Cytotoxic T cell (primary cell): ENCODE data around the genes CEP131, BAHCC1 and PCYT2.

- PRO-cap, 2 experiments: no peak in any of the 2 experiments
Measured at GRCh38 chr17:81090330-81090720, 55.4 kb downstream of the BAIAP2 start.

DNA sequence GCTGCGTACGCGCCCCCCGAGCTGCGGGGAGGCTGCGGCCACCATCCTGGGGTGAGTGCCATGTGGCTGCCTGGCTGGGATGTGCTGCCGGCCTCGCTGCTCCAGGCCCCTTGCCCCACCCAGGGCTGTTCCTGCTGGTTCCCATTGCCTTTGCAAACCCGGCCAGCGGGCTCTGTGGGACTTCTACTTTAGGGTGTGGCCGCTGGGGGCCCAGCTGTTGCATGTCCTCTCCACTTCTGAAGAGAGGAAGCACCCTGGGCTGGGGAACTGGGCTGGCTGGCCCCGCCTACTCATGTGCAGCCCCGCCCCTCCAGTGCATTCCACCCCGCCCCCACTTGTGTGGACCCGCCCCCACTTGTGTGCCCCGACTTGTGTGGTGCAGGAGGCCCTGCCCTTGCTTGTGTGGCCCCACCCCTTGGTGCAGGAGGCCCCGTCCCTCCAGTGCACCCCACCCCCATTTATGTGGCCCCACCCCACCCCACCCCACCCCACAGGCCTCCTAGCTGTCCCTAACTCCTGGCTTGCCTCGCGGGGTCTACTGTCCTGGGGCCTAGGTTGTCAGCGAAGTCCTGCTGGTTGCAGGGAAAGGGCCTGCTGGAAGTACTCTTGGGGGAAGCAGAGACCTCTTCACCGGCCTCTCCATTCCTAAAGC lies 55.9 kb downstream of the BAIAP2 start:
- PRO-cap, 2 experiments: no peak in any of the 2 experiments

GRCh38 chr17:81150392-81151141 lies 14.7 kb upstream of the PVALEF start:
- PRO-cap, 2 experiments: no peak in any of the 2 experiments

DNA sequence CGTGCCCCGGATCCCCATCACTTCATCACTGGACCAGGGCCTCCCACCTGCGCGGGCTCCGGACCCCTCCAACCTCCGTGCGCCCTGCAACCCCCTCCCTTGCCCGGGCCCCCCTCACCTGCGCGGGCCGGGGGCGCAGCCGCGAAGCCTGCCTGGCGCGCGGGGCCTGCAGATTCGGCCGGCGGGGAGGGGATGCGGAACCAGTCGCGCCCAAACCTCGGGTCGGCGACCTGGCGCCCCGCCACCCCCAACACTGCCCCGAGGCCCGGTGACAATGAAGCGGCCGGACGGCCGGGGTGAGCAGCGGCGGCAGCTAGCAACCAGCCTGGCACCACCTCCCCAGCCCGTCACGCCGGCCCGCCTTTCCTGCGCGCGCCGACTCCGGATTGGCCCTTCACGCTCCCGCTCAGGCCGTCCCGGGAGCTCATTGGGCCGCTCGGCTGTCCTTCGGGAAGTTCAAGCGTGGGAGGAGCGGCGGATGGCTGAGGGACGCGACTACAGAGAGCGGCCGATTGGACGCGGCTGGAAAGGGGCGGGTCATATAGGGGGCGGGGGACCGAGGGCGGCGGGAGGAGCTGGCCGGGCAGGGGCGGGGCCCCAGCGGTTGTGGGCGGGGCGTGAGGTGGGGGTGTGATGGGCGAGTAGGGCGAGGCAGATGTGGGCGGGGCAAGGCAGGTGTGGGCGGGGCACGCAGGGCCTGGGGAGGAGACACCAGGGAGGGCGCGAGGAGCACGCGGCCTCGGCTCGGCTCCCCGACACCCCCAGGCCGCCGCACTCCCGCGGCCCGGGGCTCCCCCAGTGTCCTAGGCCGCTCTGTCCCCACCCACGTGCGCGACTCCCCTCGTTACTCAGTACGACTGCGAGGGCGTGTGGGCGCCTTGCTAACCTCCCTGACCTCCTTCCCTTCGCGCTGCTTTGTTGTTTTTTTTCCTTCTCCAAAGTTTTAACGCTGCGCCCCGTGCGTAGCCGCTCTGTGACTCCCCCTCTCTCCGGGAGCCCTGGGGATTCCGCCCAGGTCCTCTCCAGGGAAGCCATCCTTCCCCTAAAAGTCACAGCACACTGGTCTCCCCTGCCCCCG lies at the start of gene CEP131:
TSS of gene CEP131 (minus strand) at position 315 of the 1,078 bp plus-strand sequence.
- PRO-cap, 2 experiments: no peak in any of the 2 experiments

GRCh38 chr17:81234897-81235898 lies 3.7 kb downstream of the TEPSIN start:
- PRO-cap, 2 experiments: no peak in any of the 2 experiments

DNA sequence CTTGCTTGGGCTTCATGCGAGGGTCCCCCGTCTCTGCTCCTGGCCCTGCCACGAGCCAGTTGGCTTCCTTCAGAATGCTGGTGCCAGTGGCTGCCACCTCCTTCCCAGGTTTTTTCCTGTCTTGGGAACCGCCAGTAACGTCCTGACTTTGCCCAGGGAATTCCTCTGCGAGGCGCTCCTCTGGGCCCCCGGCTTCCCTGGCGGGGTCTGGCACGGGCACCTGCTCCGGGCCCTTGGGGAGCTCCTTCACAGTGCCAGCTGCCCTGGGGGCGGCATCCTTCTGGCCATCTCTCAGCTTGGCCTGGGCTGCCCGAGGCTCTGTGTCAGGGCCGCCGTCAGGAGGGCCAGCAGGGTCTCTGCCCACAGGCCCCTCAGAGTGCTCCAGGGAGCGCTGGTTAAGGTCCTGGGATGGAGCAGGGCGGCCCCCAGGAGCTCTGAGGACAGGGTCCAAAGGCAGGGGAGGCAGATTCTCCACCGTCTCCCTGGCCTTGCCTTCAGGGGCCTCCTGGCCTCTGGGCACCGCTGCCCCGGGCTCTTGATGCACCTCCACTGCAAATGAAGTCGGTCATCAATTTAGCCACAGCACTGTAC lies 7.1 kb downstream of the NDUFAF8 start:
- PRO-cap, 2 experiments: no peak in any of the 2 experiments

- PRO-cap, 2 experiments: no peak in any of the 2 experiments
Measured at GRCh38 chr17:81346567-81347272, 48.5 kb upstream of the BAHCC1 start.

DNA sequence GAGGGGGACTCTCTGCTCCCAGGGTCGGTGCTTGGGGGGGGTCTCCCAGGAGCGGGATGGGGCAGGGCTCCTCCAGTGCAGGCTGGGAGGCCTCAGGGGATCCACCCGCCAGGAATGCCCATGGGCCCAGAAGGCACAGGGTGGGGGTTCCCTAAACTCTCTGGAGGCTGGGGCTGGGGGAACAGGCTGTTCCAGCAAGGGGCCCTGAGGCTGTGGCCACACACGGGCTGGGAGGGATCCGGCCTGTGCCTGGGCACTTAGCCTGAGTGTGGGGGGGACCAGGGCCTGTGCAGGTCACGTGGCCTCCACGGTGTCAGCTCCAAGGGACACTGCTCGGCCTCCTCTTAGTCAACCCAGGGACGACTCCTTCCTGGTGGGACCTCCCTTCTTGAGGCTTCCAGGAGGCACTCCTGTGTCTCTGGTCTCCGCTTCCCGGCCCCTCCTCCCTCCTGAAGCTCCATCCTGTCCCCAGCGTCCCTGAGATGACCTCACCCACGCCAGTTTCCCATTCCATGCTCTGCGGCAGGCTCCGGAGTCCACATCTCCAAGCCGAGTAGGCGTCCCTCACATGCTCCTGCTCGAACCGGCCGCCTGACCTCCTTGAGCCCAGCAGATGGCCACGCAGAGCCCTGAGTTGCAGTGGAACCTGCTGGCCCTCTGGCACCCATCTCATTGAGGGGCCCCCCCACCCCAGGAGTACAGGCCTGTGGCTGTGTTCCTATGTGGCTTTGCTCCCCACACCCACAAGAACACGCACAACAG lies 23.0 kb upstream of the BAHCC1 start:
- PRO-cap, 2 experiments: no peak in any of the 2 experiments

GRCh38 chr17:81386280-81386849 lies 8.9 kb upstream of the BAHCC1 start:
- PRO-cap, 2 experiments: no peak in any of the 2 experiments

GRCh38 chr17:81393675-81394599 lies 1.3 kb upstream of the BAHCC1 start:
- PRO-cap, 2 experiments: no peak in any of the 2 experiments

GRCh38 chr17:81394799-81395746 lies at the start of gene BAHCC1:
Gene BAHCC1, plus strand, starts transcription at chr17:81395457.
- PRO-cap, 2 experiments: peak in 1 of 2 experiments; most common plus-strand start chr17:81395462 (in 1)

- PRO-cap, 2 experiments: no peak in any of the 2 experiments
Measured at GRCh38 chr17:81421000-81421614, 25.9 kb downstream of the BAHCC1 start.

DNA sequence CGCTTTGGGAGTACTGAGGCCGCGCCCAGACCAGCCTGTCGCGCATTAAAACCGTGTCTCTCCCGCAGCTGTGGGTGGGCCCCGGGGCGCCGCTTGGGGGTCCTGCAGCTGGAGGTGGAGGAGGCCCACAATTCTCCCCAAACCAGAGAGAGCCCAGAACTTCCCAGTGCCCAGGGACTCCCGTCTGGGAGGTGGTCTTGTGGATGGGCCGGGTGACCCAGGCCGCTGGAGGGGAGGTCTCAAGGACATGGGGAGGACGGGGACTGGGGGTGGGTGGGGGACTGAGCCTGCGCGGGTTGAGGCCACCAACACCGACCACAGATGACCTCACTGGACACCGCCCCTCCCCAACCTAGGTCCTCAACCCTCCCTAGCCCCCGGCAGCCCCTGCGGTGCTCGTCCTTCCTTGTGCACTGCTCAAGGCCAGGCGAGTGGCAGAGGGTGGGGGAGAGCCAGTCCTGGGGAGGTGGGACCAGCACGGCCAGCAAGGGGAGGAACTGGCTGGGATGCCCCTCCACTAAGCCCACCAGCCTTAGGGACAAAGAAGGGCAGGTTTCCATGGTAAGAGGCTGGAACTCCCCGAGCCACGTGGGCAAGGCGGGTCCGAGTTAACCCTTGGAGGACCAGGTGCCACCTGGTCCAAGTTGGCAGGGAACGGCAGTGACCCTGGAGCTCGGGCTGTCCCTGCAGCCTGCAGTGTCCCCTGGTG lies 9.0 kb downstream of the FSCN2 start:
- PRO-cap, 2 experiments: no peak in any of the 2 experiments

GRCh38 chr17:81613086-81613726 lies 23.7 kb downstream of the NPLOC4 start:
- PRO-cap, 2 experiments: no peak in any of the 2 experiments

GRCh38 chr17:81689233-81689432 lies 5.3 kb downstream of the HGS start:
- PRO-cap, 2 experiments: no peak in any of the 2 experiments

GRCh38 chr17:81702220-81703154 lies 680 bp upstream of the MRPL12 start:
- PRO-cap, 2 experiments: peak in 2 of 2 experiments; most common plus-strand start chr17:81703071 (in 2); most common minus-strand start chr17:81703073 (in 2)

DNA sequence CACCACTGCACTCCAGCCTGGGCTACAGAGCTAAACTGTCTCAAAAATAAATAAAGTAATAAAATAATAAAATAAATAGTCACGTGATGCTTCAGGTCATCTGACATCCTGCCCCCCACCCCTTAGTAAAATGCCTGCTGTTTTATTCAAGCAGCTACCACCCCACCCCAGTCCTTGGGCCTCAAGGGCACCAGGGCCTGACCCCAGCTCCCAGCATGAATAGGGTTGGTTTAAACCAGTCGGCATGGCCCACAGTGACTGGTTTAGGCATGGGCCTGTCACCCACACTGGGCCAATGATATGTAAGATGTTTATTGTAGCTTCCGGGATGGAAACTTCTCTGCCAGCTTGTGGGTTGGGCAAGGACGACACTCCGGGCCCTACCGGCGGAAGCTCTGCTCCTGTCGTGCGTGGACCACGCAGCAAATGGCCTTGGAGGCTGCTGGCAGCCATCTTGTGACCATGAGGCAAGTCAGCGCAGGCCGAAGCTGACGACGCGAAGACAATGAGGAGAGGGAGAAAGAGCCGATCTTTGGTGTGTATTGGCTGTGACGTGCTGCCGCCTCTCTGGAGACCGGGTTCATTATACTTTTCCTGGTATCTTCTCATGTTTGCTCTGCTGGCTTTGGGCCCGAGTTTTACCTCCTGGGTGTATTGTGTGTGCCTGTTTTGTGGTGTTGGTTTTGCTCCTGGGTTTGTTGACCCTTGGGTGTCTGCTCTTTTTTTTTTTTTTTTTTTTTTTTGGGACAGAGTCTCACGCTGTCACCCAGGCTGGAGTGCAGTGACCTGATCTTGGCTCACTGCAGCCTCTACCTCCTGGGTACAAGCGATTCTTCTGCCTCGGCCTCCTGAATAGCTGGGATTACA lies 15.3 kb downstream of the SLC25A10 start:
- PRO-cap, 2 experiments: no peak in any of the 2 experiments

DNA sequence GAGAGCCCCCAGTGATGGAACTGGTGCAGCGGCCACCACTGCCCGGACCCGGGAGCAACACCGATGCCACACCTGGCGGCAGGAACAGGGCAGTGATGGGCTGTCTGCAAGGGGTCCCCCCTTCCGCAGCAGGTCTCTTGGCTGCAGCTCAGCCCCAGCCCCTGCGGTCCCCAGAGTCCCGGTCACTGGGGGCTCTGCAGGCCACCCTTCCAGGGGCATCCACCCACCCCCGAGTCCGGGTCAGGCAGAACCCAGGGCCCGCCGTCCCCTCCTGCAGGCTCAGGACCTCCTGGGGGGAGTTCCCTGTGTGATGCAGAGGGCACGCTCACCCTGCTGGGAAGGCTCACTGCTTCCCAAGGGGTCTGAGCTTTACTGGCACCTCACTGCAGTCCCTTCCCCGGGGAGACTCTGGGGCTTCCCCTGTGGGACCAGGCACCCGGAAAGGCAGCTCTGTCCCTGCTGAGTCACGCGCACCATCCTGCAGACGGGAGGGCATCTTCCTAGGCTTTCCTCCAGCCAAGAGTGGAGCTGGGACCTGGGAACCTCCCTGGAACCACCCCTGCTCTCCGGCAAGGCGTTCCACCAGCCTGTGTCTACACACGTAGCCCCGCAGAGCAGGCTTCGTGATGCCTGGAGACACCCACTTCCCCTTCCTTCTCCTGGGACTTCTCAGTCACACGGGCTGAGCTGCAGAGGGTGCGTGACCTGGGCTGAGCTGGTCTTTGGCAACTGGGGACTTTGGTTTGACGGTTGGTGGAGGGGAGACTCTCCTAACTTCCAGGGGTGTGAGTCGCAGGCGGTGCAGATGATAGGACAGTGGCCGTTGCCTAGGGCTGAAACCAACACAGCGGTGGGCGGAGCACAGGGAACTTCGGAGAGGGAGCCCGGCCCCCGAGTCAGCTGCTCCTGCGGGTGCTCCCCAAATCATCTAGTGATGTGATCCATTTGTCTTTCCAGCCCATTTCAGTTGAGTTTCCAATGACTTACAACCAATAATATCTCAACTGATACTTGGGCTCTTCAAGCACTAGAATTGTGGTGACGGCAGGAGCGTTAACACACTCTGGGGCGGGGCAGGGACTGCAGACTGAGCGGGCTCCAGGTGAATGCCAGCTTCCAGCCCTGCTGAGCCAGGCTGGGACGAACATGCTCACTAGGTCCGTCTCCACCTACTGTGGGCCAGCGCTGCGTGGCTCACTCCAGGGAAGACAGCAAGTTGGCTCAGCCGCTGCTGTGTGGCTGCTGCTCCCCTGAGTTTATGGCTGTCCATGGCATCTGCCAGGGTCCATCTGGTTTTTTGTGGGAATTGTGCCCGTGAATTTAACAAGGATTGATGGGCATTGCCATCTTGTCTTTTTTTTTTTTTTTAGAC lies 23.6 kb downstream of the SLC25A10 start:
- PRO-cap, 2 experiments: no peak in any of the 2 experiments

DNA sequence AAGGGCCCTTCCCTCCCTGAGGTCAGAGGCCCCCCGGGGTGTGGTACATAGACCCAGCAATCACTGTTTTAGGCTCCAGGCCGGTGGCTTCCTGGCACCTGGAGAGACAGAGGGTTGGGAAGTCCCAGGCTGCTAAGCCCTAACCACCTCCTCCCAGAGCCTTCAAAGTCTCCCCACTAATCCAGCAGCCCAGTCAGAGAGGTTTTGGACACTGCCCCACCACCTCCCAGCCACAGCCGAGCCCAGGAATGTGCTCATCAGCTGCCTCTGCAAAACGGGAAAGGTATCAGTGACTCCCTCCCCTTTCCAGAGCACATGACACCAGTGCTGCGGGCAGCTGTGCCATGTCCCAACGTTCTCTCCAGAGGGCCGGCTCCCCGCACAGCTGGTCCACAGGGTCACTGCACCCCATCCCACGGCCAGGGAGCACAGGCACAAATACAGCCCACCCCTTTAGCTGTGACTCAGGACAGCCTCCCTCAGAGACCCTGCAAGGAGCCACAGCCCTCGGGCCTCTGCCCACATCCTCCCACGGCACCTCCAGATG lies 5.9 kb upstream of the PPP1R27 start:
- PRO-cap, 2 experiments: no peak in any of the 2 experiments

DNA sequence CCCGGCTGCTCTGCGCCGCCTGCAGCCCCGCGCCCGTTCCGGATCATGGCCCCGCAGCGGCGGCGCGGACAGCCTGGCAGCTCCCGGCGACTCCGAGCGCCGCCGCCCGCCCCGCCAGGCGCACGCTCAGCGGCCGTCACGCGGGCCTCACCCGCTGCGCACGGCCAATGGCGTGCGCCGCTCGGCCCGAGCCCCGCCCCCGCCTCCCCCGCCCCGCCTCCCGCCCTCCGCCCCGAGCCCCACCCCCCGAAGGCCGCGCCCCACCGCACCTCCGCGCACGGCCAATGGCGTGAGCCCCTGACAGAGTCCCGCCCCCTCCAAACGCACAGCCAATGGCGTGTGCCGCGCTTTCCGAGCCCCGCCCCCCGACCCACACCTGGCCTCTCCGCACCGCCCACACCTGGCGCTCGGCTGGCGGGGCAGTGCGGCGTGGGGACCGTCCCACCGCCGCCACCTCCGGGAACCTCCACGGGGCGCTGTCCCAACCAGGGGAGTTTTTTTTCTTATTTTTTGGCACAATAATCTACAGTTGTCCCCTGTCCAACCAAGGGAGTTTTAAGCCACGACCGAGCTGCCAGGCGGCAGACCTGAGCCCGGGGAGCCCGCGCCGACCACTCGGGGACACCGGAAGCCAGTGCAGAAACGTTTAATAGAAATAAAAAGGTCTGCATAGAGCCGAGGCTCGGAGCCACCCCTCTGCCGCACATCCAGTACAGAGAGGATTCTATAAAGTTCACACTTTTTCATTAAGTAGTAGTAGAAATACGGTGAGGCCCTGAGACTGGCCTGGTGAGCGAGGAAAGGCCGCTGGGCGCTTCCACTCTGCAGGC lies at the start of gene PCYT2:
TSS of gene PCYT2 (minus strand) at position 91 of the 830 bp plus-strand sequence.
- PRO-cap, 2 experiments: peak in 2 of 2 experiments; most common minus-strand start position 91 of the sequence (in 2)